Hair follicle dermal papilla cell (primary cell): ENCODE measurements around the genes MKS1 and LPO.

DNA sequence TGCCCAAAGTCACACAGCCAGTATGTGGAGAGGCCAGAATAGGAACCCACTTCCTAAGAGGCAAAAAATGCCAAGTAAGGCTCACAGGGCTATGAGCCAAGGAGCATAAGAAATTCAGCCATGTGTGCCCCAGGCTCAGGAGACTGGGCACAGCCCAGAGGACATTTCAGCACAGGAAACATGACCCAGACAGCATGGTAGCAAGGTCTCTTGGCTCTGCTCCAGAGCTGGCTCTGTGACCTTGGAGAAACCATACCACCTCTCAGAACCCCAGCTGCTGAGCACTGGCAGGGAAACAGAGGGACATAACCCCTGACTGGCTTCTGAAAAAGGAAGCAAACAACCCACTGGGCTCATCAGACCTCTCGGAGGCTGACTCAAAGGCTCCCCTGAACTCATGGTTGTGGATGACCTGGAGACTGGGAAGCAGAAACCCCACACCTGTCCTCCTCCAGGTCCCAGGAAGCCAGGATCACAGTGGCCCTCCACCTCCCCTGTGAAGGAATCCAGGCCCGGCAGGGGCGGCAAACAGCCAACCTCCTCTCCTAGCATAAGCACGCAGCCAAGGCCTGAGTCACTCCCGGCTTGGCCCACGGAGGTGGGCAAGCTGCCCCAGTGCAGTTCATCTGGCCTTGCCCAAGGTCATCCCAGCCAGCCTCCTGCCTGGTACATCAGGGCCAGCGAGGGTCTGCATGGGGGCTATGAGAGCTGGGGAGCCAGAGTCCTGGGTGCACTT, 40.5 kb upstream of the MRPS23 start:
- CAGE, long polyA plus RNA = no peak

- CAGE, long polyA plus RNA = no peak
These were observed 49.0 kb upstream of the MRPS23 start for GRCh38 chr17:57898590-57899421.

DNA sequence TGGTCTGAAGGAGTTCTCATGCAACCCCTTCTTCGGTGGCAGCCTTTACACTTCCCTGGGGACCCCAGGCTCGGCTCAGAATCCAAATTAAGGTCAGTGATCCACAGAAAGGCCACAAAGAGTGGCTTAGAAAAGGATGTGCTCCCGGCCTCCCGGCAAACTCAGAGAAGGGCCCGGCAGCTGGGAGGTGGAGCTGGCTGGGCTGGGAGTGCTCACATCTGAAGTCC, 13.3 kb downstream of the CUEDC1 start:
- CAGE, long polyA plus RNA = no peak

- CAGE, long polyA plus RNA = no peak
These were observed 11.5 kb downstream of the CUEDC1 start for GRCh38 chr17:57943685-57944166.

- CAGE, long polyA plus RNA = no peak
These were observed 9.1 kb downstream of the CUEDC1 start for GRCh38 chr17:57946107-57946476.

DNA sequence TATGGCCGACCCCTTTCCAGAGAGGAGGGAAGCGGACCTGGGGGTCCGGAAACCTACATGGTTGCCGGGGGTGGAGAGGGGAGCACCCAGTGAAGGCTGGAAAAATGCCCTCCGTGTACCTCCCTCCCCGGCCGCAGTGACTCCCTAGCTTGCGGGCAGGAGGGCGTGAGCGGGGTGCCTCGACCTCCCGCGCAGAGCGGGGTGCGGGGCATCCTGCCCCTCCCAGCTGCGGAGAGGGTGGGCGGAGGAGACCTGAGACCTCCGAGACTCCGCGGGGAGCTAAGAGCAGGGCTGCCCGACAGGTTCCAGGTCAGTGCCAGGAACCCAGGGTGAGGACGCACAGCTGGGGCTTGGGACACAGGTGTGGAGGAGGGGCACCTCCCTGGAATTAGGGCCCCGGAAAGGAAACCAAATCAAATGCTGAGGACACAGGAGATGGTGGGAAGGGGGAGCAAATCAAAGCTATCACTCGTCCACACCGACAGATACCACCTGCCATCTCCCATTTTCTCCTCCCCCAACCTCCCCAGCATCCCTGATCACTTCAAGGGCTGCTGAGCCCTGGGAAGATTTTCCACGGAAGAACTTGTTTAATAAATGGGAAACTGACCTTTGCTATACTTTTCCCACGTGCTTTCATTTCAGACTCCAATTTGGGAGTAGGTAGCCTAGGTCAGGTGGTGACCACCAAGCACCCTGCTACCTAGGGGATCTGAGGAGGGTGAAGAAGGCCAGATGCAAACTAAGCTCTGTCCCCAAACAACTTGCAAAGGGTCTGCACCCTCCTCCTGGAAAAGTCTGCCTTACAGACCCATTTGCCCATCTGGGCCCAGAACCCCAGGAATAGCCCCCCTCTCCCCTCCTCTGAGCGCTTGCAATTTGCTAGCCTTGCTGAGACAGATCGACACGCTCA, 570 bp upstream of the CUEDC1 start:
- CAGE, long polyA plus RNA = no peak

DNA sequence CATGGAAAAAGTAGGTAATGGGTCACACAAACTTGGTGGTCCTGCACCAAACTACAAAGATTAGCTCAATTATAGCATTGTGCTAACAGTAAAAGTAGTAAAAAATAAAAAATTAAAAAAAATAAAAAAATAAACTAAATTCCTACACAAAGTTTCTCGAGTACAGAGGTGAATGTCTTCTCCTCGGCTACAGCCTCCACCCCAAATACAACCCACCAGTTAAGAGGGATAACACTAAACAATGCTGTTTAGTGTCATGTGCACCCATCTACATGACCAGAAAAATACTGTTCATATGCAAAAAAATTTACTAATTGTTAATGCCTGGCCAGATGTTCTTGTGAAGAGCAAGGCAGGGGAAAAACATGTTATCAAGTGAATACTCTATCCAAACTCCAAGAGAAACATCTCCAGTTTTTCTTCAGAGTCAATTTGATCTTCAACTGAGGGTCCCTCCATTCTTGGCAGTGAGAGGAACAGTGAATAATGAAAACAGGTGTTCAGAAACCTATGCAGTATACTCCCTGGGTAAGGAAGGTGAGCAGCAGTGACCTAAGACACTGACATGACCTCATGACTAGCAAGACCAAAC, 4.4 kb upstream of the VEZF1 start:
- CAGE, long polyA plus RNA = no peak

GRCh38 chr17:58002209-58002777, 4.8 kb downstream of the SRSF1 start:
- CAGE, long polyA plus RNA = no peak

- CAGE, long polyA plus RNA = no peak
These were observed at the start of gene MKS1 for GRCh38 chr17:58218987-58219642. Gene MKS1 (minus strand): TSS chr17:58219255.

- CAGE, long polyA plus RNA = no peak
These were observed at the start of gene LPO for GRCh38 chr17:58238351-58238662. Gene LPO (plus strand): TSS chr17:58238584.

DNA sequence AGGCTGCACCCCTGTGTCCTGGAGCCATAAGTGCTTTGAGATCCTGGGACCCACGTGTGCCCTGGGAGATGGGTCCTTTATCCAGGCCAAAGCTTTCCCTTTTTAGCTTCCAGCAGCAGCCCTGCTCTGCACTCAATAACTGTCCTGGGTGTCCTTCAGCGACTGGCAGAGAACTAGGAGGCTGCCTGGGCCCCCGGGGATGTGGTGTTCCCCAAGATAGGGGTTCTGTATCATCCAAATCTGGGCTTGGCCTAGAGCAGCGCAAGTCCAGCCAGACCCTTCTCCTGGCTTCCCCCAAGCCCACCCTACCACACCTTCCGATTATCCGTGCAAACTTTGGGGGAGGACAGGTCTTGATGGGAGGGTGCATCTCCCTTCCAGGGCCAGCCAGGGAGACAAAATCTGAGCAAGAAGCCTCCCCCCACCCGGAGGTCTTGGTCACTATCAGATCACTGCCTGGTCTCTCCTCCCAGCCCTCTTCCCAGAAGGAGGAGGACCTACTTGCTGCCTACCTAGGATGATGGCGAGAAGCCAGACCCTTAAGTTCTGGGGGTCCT, 4.8 kb downstream of the TSPOAP1 start:
- CAGE, long polyA plus RNA = no peak

DNA sequence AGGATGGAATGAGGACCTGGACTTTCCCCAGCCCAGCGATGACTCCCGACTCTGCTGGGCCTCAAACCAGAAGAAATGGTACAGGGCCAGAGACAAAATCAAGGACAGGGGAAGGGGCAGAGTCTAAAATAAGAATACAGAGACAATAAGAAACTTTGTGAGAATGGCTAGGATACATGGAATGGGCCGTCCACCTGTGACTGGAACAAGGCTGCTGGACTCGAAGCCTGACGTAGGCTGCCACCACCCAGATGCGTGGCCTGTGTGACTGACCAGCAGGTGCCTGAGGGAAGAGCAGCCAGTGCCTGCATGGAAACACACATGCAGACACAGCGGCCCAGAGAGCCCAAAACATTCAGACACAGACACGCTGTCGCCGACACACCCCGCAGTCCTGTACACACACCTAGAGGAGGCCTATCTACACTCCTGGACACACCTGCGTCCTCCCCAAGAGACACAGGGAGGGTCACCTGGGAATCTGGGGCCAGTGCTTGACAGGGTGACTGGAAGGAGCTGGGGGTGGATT, 5.9 kb upstream of the TSPOAP1 start:
- CAGE, long polyA plus RNA = no peak

DNA sequence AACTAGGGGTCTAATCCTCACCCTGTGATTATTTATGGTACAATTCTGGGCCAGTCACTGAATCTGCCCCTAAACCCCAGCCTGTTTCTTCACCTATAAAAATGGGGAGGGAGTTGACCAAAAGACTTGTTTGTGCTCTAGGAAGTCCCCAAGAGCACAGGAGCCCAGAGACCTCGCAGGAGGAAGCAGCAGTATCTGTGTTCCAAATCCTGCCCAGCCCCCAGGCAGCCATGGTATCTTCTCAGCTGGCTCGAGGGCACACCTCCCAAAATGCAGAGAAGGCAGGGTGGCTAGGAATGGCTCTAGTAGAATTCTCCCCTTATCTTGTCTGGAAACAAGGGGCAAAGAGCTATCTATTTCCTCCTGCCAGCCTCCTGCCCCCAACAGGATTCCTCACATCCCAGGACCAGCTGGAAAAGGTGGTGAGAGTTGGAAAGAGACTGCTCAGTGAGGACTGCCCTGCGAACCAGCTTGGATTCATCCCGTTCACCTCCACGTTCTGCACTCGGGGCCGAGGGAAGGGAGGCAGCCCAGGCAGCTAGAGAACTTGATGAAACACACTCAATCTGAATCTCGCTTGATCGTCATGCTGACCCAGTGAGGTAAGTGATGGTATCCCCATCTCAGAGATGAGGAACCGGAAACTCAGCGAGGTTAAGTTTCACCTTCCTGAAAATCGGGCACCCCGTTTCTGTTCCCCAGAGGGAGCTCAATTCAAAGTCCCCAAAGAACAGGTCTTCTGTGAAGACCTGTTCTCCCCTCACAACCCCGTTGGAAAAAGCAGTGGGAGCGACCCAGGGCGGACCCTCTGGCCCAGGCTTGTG, 8.7 kb upstream of the TSPOAP1 start:
- CAGE, long polyA plus RNA = no peak

DNA sequence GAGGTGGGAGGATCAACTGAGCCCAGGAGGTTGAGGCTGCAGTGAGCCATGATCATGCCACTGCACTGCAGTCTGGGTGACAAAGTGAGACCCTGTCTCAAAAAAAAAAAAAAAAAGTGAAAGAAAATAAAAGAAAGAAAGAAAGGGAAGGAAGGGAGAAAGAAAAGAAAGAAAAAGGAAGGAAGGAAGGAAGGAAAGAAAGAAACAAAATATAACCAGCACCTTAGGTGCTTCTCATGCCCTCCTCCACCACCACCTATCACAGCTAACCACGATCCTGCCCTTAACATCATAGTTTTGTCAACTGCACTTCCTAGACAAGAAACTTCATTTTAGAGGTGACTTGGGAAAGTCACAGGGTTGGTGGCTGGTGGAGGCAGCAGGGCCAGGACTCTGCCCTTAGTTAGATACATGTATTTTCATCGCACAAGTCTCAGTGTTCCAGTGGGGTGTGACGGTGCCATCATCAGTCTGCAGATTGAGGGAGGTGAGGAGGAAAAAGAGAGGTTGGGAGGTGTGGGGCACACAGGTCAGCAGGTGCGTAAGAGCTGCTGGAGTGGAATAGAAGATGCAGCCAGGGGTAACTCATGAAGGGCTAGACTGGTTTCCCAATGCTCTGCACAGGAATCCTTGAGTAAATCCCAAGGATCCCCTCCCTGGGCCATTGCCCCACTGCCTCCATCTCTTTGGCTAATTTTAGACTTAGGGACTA, 10.0 kb downstream of the SUPT4H1 start:
- CAGE, long polyA plus RNA = no peak

GRCh38 chr17:58344850-58345496, 7.0 kb downstream of the SUPT4H1 start:
- CAGE, long polyA plus RNA = no peak

- CAGE, long polyA plus RNA = no peak
These were observed 29.4 kb downstream of the RNF43 start for GRCh38 chr17:58387936-58388265.

GRCh38 chr17:58528733-58529764, 14.6 kb upstream of the MTMR4 start:
- CAGE, long polyA plus RNA = no peak

DNA sequence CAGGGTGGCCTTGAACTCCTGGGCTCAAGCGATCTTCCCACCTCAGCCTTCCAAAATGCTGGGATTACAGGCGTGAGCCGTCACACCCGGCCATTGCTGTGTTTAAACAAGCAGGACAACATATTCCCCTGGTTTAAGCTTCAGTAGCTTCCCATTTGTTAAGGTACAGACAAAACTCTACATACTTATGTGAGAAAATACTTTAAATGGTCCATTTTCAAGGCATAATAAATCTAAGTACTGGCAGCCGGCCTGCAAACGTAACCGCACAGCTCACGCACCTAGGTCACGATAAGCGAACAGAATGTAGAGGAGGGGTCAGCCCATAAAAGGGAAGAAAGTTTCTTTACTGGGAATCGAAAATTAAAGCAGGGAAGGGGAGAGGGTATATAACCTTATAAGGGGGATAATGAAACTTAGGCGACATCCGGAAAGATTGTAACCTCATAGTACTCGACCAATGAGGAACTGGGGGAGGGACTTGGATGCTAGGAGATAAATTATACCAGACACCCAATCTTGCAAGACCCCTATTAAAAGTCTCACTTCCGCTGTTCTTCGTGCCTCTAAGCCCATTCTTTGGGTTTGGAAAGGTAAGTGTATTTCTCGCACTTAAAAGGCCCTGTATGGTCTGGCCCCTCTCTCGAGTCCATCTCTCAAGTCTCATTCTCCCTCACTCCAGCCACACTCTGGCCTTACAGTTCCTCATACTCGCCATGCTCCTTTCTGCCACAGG, 59.3 kb downstream of the IGBP1C start:
- CAGE, long polyA plus RNA = no peak

GRCh38 chr17:58996891-58997288, 109.8 kb downstream of the TRIM37 start:
- CAGE, long polyA plus RNA = no peak

DNA sequence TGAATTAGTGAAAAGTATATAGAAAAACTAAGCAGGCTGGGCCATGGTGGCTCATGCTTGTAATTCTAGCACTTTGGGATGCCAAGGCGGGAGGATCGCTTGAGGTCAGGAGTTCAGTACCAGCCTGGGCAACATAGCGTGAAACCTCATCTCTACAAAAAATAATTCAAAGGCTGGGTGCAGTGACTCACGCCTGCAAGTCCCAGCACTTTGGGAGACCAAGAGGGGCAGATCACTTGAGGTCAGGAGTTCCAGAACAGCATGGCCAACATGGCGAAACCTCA, 15.4 kb upstream of the TRIM37 start:
- CAGE, long polyA plus RNA = no peak